ENCODE measurements around a stretch of chr12.

- PRO-cap = no peak
These were observed 58.2 kb upstream of the ARID2 start for GRCh38 chr12:45671250-45671699.

DNA sequence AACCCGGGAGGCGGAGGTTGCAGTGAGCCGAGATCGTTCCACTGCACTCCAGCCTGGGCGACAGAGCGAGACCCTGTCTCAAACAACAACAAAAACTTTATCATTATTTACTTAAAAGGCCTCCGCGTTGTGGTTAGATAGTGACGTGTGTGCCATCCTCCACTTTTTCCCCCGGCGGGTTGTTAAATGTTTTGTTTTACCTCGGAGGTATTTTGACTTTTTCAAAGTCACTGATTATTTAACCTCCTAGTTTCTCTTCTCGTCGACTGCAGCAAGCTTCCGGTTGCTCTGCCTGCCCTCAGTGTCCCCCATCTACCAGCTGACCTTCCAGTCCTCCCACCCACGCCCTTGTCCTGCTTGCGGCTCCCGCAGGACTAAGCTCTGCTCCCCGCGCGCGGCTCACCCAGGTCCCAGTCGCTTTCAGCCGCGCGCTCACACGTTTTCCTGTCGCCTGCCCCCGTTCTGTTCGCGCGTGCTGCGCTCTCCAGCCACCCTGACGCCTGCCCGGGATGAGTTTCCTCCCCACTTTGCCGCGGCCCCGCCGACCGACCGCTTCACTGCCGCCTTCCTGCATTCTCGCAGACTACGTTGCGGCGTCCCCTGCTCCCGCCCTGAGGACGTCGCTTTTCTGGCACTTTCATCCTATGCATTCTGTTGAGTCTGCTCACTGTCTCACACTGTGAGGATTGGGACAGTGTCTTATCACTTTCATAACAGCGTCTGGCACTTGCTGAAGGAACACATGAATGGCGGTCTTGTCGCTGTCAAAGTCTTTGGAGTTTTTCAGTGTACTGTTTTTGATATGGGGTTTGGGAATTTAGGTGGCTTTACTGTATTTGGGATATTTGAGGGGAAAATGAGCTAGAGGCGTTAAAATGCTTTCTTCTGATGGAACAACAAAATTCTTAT lies 1.4 kb upstream of the SCAF11 start:
- PRO-cap = bidirectional peak, plus-strand start at position 525 of the sequence, minus-strand start at position 578 of the sequence

GRCh38 chr12:46185617-46186599 lies 82.9 kb downstream of the SLC38A1 start:
- PRO-cap = no peak

GRCh38 chr12:46214591-46215037 lies 54.2 kb downstream of the SLC38A1 start:
- PRO-cap = no peak

GRCh38 chr12:46238409-46239132 lies 30.3 kb downstream of the SLC38A1 start:
- PRO-cap = no peak

GRCh38 chr12:46264610-46265264 lies 4.1 kb downstream of the SLC38A1 start:
- PRO-cap = no peak

GRCh38 chr12:46266808-46267634 lies 1.8 kb downstream of the SLC38A1 start:
- PRO-cap = bidirectional peak, plus-strand start at chr12:46267510, minus-strand start at chr12:46267372

- PRO-cap = no peak
These were observed 973 bp downstream of the SLC38A1 start for GRCh38 chr12:46268046-46268094.

DNA sequence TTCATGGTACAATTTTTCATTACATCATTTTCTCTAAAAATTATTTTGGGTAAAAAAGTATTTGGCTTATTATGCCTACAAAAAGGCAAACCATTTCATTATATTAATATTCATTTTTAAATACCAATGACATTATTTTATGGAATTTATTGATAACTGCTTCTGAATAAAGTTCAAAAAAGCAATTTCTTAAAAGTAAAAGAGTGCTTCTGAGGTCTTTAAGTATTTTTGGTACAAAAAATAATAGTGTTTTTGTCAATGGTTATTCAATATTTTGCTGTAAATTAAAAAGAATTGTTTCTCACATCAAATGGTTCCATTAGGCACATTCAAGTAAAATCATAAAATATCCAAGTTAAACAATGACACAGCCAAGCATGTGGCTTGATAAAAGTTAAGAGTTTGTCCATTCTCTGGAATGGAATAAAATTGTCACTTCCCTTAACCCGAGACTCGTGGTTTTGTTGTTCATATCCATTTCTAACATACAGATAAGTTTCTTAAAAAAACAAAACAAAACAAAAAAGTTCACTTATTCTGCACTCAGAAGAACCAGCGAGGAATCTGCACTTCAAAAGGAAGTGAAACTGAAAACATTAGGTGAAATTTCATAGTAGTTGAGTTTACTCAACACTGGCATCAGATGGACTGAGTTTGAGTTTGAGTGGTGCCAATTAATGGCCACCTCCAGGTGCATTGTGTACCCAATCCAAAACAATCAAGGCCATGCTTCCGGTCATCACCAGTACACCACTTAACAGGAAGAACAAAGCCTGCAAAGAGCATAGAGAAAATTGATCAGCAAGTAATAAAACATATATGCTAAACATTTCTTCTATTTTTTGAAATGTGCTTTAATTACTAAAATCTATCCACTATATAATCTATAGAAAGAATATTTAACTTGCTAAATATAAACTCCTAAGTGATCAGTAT lies 11.9 kb downstream of the SLC38A2 start:
- PRO-cap = no peak

GRCh38 chr12:46388974-46389753 lies 16.6 kb upstream of the SLC38A2 start:
- PRO-cap = no peak

DNA sequence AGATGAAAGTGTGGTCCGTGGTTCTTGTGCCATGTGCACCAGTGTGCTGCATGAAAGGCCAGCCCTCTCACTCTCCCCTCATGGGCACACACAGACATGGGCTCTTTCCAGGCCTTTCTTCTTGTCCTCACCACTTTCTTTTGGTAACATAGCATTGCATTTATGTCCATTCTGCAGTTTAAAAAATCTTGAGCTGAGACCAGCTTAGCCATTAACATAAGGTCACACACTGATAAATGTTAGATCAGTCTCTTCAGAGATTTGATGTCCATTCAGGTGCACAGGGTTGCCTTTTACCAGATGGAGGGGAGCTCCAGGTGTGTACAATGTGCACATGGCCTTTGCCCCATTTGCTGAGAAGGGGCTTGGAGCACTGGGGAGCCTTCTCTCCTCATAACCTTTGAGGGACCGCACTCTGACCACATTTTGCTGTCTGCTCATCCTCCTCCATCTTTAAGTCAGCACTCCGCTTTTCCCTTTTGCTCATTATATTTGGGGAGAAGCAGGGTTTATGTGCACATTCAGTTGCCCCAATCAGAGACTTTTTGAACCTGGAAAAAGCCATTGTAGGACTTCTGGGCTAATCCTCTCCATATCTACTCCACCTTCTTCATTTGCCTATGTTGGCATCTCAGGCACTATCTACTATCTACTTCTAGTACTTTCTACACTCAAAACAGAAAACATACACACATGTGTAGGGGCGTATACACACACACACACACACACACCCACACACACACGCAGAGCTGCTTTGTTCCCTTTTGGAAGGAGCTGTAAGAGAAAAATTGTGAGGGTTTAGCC lies 28.7 kb upstream of the SLC38A2 start:
- PRO-cap = no peak

DNA sequence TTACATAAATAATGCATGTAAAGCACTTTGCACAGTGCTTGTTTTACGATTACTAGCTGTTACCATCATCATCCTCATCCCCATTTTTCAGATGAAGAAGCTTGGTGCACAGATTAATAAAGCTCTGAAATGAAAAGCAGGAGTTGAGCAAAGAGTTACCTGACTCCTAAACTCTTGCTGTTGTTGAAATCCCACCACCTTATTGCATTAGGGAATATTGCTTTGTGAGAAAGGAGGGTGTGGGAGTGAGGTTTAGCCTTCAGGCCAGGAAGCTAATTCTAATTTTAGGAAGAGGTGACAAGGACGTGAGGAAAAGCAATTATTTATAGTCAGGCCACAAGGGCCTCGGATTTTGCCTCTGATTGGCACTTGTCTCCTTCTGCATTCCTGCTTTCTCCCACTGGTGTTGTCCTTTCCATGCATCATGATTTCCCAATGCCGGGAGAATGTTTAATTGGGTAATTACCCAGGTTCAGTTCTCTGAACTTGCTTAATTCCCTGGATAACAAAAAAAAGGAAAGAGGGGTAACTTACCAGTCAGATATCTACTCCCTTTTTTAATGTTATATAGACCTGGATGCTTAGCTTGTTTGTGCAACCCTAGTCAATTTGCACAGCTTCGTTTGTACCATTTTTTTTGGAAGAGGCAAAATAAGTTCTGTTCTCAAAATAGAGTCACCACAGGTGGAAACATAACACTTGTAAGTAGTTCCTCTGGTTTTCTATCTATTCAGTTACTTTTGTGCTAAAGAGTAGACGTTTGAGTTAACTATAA lies 38.0 kb upstream of the SLC38A2 start:
- PRO-cap = no peak

DNA sequence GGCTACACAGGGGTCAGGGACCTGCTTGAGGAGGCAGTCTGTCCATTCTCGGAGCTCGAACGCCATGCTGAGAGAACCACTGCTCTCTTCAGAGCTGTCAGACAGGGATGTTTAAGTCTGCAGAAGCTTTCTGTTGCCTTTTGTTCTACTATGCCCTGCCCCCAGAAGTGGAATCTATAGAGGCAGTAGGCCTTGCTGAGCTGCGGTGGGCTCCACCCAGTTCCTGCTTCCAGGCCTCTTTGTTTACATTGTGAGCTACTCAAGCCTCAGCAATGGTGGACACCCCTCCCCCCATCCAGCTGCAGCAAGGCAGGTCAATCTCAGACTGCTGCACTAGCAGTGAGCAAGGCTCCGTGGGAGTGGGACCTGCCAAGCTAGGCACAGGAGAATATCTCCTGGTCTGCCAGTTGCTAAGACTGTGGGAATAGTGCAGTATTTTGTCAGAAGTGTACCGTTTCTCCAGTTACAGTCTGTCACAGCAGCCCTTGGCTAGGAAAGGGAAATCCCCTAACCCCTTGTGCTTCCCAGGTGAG lies 213.3 kb upstream of the SLC38A2 start:
- PRO-cap = no peak

GRCh38 chr12:47081124-47081644 lies 1.4 kb upstream of the AMIGO2 start:
- PRO-cap = no peak

GRCh38 chr12:47185229-47185483 lies 105.4 kb upstream of the AMIGO2 start:
- PRO-cap = no peak

DNA sequence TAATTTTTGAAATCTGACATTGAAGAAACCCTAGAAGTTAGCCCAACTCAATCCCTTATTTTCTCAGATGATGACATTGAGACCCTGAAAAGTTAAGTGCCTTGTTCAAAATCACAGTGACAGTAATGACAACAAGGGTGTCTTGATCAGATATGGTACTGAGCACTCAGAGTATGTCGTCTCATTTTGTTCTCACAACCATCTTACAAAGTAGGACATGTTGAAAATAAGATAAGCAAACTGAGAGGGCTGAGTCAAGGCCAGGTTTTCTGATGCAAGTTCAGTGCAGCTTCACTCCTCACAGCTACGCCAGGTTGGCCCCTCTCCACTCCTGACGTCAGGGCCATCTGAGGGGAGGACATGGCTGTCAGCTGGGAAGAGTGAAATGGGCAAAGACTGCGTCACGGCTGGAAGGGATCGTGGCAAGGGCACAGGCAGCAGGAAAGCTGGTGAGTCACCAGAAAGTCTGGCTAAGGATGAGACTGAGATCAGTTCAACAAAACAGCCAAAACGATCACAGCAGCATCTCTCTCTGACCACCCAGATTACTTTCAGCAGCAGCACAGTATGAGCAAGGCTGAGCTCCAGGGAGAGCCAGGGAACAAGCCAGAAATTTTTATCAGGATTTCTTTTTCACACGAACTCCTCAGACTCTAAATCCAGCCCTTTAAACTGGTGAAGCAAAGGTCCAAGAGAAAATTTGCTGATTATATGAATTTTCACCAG lies 297.7 kb upstream of the AMIGO2 start:
- PRO-cap = unidirectional peak, plus-strand start at position 452 of the sequence

GRCh38 chr12:47378058-47378598 lies 298.4 kb upstream of the AMIGO2 start:
- PRO-cap = no peak

DNA sequence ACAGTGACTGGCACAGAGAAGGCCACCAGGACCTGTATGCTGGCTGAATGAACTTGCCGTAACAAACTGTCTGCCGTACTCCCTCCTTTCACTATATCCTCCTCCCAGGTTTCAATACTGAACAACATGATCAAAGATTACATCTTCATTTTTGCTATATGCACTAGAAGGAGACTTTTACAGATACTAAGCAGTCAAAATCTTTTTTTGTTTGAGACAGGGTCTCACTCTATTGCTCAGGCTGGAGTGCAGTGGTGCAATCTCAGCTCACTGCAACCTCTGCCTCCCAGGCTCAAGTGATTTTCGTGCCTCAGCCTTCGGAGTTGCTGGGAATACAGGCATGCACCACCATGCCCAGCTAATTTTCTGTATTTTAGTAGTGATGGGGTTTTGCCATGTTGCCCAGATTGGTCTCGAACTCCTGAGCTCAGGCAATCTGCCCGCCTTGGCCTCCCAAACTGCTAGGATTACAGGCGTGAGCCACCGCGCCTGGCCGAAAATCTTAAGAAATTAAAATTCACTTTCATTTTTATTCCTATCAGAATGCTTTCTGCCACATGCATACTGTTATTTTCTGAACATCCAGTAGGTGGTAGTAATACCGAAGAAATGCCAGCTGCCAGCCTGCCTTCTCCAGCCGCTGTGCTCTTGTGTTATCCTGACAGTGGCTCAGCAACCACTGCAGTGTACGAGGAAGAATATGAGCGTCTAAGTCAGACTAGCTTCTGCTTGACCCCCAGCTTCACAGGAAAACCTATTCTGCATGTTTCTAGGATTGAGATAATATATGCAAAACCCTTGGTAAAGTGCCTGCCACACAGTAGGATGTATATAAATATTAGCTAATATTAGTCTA lies 54.4 kb downstream of the RPAP3 start:
- PRO-cap = no peak

- PRO-cap = no peak
These were observed 5.2 kb downstream of the RAPGEF3 start for GRCh38 chr12:47753242-47754092.

- PRO-cap = no peak
These were observed 7.1 kb downstream of the SLC48A1 start for GRCh38 chr12:47780175-47780585.

All from left ventricle myocardium (tissue), 1 donor.